ENCODE data around the gene CDSN.

DNA sequence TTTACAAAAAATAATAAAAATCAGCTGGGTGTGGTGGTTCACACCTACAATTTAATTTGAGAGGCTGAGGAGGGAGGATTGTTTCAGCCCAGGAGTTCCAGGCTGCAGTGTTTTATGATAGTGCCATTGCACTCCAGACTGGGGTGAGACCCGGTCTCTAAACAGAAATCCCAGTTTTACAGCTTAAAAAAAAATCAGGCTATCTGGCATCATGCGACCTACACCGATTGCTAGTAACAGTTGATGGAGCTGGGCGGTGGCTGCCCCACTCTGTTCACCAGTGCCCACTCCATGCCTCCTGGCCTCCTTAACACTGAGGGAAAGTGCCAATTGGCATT, 64.9 kb upstream of the IER3 start:
- RRBS: no CpG with 5 or more reads among the region's 4 CpGs

GRCh38 chr6:30826886-30827589, 57.3 kb upstream of the DDR1 start:
- RRBS: no CpG with 5 or more reads among the region's 4 CpGs

GRCh38 chr6:30830505-30830857, 53.8 kb upstream of the DDR1 start:
- RRBS: no CpG with 5 or more reads among the region's 3 CpGs

GRCh38 chr6:30838306-30838866, 45.9 kb upstream of the DDR1 start:
- RRBS: no CpG with 5 or more reads among the region's 11 CpGs

GRCh38 chr6:30843865-30844555, 40.3 kb upstream of the DDR1 start:
- RRBS: no CpG with 5 or more reads among the region's 6 CpGs

- RRBS: 7% methylated on average over 2 of the region's 14 CpGs
These were observed 6.8 kb upstream of the DDR1 start for GRCh38 chr6:30877306-30878214.

DNA sequence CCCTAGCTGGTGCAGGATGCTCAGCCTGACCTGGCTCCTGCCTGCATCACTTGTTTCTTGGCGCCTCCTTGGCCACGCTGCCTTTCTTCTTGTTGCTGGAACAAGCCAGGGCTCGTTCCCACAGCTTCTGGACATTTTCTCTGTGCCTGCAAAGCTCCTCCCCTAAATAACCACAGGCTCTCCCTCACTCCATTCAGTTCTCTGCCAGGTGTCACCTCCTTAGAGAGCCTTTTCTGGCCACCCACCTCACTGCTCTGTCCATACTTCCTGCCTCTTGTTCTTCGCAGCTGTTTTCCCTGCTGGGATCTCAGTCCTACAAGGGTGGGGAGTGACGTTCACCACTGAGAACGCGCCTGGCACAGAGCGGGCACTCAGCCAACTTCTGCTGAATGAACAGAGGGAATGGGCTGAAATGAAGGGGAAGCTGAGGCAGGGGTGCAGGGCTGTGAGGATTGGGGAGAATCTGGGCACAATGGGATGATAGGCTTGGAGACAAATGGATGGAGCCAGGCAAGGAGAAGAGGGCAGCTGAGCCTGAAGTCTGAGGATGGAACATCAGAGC, 6.0 kb downstream of the DDR1 start:
- RRBS: no CpG with 5 or more reads among the region's 8 CpGs

DNA sequence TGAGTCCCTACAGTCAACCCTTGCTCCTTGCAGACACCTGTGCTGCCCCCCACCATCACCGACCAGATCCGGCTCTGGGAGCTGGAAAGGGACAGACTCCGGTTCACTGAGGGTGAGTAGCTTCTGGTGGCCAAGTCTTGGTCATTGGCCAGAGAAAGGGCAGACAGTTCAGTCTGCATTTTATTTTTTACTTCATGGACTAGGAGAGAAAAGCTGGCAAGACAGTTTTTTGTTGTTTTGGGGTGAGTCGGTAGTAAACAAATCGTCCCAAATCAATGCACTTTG, 820 bp upstream of the VARS2 start:
- RRBS: 93% methylated on average over 2 of the region's 5 CpGs

DNA sequence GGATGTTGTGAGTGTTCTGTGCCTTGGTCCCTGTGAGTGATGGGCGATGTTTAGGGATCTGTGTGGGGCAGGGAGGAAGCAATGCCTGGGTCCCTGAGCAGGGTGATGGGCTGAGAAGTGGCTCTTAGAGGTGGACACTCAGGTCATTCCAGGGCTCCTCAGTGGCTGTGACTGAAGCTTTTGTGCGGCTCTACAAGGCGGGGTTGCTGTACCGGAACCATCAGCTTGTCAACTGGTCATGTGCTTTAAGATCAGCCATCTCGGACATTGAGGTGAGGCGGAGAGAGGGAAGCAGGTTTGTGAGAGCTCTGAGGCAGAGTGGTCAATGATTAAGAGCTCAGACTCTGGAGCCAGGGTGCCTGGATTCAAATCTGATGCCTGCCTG, 2.9 kb downstream of the VARS2 start:
- RRBS: no CpG with 5 or more reads among the region's 6 CpGs

GRCh38 chr6:30942687-30943322, 2.0 kb downstream of the MUCL3 start:
- RRBS: no CpG with 5 or more reads among the region's 13 CpGs

GRCh38 chr6:30950559-30951502, 10.1 kb downstream of the MUCL3 start:
- RRBS: no CpG with 5 or more reads among the region's 4 CpGs

- RRBS: no CpG with 5 or more reads among the region's 10 CpGs
These were observed 12.2 kb downstream of the MUCL3 start for GRCh38 chr6:30952960-30953418.

DNA sequence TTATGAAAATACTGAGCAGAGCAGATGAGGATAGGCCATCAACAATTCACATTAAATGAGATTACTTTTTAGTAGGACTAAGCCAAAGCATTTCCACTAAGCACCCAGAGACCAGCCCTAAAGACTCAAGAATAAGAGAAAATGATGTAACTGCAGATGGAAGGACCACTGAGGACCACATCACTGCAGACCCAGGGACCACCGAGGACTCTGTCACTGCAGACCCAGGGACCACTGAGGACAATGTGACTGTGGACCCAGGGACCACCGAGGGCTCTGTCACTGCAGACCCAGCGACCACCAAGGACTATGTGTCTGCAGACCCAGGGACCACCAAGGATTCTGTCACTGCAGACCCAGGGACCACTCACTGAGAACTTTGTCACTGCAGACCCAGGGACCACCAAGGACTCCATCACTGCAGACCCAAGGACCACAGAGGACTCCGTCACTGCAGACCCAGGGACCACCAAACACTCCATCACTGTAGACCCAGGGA, 45.9 kb downstream of the MUC22 start:
- RRBS: no CpG with 5 or more reads among the region's 4 CpGs

- RRBS: no CpG with 5 or more reads among the region's 4 CpGs
These were observed 28.9 kb downstream of the C6orf15 start for GRCh38 chr6:31083583-31083855.

DNA sequence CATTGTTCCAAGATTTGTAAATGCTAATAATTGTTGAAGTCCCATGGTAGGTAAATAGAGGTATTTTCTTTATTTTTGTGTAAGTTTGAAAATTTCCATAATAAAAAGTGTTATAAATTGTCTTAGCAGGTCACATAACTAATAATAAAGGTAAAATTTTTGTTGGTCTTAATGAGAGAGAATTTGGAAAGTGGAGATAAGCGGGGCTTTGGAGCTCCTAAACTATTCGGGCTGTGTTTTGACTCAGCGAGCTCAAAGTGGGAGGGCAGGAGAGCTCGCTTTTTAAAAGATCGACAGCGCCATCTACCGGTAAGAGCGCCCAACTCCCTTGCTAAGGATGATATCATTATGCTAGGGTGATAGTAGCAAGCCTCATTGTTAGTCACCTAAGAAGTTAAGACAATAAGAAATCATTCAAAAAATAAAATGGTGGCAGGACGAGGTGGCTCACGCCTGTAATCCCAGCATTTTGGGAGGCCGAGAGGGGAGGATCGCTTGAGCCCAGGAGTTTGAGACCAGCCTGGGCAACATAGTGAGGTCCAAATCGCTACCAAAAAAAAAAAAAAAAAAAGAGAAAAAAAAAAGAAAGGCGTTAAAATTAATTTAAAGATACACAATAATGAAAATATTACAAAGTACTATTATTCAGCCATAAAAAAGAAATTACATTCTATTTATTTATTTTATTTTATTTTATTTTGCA, 24.8 kb downstream of the C6orf15 start:
- RRBS: no CpG with 5 or more reads among the region's 14 CpGs

DNA sequence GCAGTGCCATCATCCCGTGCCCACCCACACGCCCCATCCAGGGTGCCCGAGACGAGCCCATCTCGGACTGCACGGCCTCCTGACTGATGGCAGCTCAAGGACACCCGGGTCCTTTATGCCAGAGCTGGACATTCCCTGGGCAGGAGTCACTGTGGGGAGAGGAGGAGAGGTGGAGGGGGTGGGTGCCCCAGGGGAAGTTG, at the start of gene CDSN:
Gene CDSN (minus strand): TSS at position 88 of the 200 bp plus-strand sequence.
- RRBS: no CpG with 5 or more reads among the region's 7 CpGs

GRCh38 chr6:31158992-31159826, 820 bp downstream of the TCF19 start:
- RRBS: no CpG with 5 or more reads among the region's 30 CpGs

DNA sequence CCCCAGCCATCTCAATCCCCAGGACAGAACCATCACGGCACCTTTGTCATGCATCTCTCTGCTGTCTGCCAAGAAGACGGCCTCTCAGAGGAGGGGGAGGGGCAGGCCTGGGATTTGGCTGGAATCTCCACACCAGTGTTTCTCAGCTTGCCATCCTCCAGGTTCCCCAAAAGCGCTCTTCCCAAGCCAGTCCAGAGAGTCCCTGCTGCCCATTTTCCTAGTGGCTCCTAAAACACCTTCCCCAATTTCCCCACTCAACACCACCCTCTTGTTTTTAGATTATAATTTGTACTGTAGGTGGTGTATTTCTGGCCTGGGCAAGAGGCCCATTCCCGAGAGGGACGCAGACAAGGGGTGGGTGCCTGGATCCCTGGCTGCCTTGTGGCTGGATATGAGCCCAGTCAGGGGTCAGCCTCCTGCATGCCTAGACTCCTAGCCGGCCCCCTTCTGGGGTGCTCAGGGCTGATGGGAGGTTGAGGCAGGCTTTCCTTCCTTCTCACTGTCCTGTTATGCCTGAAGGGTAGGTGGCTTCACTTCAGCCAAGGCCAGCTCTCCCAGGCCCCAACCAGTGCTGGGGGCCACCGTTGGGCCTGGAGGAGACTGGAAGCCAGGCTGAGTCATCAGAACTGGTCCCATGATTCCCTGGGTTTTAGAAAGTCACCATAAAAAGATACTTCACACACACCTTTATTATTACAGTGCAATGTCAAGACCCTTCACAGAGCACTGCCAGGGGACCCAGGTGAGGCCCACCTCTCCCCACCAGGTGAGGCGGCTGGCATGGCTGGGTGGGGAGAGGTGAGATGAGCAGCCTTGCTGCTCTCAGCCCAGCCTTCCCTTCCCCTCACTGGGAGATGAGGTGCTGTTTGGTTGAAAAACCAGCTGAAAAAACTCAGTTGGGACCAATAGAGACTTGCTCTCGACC, 2.8 kb upstream of the POU5F1 start:
- RRBS: no CpG with 5 or more reads among the region's 9 CpGs

DNA sequence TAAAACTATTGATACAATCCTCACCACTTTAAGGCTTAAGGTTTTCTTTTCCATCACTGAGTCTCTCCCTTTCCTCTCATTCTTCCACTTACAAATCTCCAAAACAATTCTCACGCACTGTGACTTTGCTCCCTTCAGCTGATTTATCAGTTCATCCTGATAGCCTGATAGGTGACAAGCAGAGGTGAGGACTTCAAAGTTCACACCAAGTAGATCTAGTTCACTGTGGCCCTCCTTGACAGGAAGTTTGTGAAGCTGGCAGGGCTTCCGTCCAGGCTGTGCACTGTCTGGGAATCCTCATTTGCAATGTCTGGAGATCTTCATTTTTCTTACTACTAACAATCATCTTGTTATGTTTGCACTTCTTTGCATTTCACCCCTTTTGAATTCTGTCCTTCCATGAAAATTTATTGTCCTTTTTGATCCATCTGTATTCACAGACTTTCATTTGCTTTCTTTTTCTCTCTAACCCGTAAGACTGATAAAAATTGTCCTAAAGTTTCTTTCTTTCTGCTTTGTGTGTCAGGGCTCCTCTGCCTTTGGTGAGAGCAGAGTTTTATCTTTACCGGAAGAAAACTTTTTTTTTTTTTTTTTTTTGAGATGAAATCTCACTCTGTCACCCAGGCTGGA, 35.3 kb upstream of the POU5F1 start:
- RRBS: no CpG with 5 or more reads among the region's 4 CpGs

DNA sequence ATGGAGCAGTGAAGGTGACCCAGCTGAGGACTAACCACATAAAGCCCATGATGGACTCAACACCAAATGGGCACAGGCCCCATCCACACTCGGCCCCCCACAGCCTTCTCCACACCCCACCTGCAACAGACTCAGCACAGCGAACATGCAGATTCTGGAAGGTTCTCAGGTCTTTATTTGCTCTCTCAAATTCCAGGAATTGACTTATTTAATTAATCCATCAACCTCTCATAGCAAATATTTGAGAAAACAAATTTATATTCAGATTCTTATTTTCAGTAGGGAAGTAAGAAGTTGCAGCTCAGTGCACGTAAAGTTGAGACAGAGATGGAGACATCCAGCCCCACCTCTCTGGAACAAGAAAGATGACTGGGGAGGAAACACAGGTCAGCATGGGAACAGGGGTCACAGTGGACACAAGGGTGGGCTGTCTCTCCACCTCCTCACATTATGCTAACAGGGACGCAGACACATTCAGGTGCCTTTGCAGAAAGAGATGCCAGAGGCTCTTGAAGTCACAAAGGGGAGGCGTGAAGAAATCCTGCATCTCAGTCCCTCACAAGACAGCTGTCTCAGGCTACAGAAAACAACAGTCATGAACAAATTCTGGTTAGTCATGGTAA, 3.1 kb downstream of the HLA-B start:
- RRBS: no CpG with 5 or more reads among the region's 5 CpGs

Measured in iris pigment epithelial cell (primary cell).